ENCODE data around the gene INO80C.

- PRO-cap = no peak
- RRBS = no CpG with 5 or more reads among the region's 5 CpGs
Measured at GRCh38 chr18:35337157-35337991, 6.8 kb downstream of the ZNF24 start.

DNA sequence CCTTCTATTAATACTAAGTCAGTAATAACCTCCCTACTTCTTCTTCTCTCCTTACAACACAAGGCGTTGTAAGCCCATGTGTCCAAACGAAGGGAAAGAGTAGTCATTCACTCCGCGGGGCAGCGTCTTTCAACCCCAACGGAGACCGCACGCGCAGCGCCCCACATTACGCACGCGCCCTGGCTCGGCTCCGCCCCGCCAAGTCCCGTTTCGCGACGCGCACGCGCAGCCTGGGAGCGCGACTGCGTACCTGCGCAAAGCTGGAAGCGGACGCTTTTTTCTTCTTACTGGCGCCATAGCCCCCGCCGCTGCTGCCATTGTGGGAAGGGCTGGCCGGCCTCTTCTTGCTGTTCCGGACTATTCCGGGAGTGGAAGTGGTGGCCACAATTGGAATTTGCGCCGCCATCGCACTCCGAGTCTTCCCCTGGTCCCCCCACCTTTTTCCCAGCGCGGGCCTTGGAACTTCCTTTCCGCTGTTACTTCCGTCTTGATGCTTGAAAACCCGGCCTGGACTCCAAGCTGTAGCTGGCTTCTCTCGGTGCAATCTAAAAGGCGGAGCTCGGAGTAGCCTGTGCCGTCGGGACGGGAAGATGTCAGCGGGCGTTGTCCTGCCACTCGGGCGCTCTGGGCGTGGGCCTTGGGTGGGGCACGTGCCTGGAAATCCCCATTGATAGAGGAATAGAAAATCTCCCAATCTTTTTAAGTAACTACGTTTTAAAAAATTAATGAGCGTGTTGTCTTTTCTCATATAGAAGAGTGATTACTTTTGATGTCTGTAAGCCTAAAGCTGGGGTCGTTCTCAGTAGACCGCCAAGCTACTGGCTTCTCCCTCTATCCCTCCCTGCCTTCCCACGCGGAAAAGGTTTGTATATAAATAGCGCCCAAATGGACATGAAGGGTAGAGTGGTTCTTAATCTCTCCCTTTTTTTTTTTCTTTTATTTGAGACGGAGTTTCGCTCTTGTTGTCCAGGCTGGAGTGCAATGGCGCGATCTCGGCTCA lies at the start of gene INO80C:
Gene INO80C, minus strand, starts transcription at position 492 of the 1,000 bp plus-strand sequence.
- PRO-cap = bidirectional peak, plus-strand start at position 229 of the sequence, minus-strand start at position 131 of the sequence; bidirectional peak, plus-strand start at position 615 of the sequence, minus-strand start at position 458 of the sequence
- RRBS = no CpG with 5 or more reads among the region's 68 CpGs

DNA sequence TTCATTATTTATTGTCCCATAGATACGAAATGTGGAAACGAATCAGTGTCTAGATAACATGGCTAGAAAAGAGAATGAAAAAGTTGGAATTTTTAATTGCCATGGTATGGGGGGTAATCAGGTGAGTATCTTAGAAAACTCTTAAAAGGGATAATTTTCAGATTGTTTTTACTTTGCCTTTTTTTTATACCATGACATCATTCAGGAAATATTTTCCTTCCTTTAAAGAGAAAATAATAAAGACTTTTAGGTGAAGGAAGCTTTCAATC lies 121.3 kb downstream of the GALNT1 start:
- PRO-cap = no peak
- RRBS = no CpG with 5 or more reads among the region's 2 CpGs

DNA sequence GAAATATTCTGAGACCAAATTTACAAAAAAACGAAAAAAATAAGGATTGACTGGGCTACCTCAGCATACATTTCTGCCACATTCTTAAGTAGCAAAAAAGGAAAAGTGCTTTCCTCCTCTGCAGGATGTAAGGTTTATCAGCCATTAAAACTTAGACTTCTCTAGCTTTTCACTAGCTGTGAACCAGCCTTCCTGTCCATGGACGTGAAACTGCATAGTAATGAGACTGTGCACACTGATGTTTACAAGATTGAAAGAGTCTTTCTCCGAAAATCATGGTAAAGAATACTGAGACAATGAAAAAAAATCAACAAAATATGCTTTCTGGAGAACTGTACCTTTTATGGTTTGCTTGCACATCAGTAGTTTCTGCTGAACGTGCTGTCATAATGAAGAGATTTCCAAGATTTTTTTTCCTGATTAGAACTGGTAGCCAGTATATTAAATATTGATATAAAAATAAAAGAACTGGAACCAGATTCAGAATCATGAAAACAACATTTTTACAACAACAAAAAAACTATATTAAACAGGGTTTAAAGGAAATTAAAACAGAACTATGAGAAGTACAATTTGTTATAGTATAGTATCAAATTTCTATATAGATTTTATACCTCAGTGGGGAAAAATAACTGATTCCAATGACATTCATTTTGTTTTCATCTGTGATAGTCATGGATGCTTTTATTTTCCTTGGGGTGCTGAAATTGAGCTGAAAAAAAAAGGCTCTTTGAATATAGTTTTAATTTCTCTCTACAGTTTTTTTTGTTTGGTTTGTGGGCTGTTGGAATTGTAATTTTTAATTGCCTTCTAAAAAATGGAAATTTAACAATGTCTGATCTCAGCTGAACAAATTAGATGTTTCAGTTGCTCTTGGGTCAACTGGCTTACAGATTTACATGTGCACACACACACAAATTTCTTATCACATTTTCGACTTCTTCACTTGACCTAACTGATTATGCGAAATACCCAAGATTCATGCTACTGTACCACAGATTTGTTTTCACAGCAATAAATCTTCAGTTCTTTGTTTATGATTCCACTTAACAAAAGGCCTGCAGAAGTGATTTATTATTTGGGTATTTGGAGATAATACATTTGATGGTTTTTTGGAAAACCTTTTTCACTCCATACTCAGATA lies 128.6 kb downstream of the GALNT1 start:
- PRO-cap = no peak
- RRBS = no CpG with 5 or more reads among the region's 6 CpGs

DNA sequence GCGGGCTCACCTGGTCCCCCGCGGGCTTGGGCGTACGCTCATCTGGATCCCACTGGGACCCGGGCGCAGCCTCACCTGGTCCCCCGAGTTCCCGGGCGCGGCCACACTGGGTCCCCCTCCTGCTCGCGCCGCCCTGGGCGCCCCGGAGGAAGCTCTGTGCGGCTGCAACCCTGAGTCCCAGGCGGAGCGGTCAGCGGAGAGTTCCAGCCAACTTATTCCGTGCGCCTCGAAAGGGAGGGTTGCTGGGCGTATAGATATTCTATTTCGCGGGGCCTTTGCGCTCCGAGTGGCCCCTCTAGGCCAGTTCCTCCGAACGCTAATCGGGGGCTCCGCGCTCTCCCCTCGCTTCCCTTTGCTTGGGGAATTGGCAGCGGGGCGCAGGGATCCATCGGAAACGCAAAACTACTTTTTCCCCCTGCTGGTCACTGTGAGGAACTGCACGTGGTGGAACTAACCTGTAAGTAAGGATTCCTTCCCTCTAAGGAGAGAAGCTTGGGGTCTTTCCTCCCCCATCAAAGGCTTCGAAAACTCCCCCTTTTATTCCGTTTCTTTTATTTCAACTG lies 22.2 kb upstream of the C18orf21 start:
- PRO-cap = no peak
- RRBS = 64% methylated on average over 14 of the region's 41 CpGs

GRCh38 chr18:35998465-35999068 lies 26.1 kb downstream of the C18orf21 start:
- PRO-cap = no peak
- RRBS = no CpG with 5 or more reads among the region's 3 CpGs

DNA sequence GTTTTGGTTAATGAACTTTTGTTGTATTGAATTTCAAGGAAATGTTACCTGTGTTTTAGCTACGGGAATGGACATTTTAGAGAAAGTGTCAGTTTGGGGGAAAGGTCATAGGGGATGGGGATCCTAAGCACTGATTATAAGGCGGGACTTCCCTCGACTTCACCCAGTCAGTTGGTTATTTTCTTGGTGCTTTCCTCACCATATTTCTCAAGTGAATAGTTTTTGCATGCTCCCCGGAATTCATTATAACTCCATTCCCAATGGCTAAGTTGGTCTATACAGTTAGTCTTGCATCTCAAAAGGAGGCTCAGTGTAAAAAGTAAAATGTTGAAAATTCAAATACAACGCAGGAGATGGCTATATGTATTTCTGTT lies 763 bp downstream of the ELP2 start:
- PRO-cap = no peak
- RRBS = no CpG with 5 or more reads among the region's 5 CpGs

DNA sequence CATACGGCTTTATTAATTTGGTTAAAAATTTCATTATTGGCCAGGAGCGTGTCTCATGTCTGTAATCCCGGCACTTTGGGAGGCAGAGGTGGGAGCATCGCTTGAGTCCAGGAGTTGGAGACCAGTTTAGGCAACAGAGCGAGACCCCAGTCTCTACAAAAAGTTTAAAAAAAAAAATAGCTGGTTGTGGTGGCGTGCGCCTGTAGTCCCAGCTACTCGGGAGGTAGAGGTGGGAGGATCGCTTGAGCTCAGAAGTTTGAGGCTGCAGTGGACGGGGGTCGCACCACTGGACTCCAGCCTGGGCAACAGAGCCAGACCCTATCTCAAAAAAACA lies 1.1 kb downstream of the ELP2 start:
- PRO-cap = no peak
- RRBS = no CpG with 5 or more reads among the region's 11 CpGs

DNA sequence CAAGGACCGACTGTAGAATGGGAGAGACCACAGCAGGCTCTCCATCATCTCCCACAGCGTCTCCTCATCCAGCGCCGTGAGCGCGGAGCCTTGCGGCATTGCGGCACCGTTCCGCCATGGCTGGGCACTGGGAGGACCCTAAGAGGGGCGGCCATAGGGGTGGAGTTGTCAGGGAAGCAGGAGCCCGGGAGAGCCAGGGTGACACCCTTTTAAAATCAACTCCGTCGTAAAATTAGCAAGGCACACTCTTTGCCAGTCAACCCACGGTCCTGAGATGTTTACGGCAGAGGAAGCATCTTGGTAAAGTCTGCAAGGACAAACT lies 1.6 kb downstream of the ELP2 start:
- PRO-cap = no peak
- RRBS = no CpG with 5 or more reads among the region's 16 CpGs

DNA sequence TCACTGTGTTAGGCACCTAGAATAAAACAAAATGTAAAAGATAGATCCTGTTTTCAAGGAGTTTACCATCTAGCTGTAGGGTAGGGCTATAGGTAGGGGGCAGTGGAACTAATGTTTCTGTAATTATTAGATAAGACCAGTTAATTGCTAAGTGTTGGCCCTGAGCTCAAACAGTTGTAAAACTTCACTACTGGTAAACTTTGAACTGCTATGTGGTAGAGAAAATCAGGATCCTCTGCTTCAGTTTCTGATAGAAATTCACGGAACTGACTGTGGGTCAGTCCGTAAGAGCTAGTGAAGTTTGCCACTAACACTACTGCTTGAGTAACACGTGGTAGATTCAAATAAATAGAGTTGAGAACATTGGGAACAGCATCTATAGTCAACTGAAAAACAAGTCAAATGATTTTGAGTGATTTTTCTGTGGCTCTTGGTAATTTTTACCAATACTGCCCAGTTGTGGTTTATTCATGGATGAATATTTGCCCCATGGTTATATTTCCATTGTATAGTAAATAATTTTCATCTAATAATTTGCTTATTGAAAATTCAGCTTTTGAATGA lies 26.3 kb downstream of the ELP2 start:
- PRO-cap = no peak
- RRBS = no CpG with 5 or more reads among the region's 3 CpGs

- PRO-cap = no peak
- RRBS = no CpG with 5 or more reads among the region's 4 CpGs
Measured at GRCh38 chr18:36156438-36156728, 26.7 kb downstream of the ELP2 start.

DNA sequence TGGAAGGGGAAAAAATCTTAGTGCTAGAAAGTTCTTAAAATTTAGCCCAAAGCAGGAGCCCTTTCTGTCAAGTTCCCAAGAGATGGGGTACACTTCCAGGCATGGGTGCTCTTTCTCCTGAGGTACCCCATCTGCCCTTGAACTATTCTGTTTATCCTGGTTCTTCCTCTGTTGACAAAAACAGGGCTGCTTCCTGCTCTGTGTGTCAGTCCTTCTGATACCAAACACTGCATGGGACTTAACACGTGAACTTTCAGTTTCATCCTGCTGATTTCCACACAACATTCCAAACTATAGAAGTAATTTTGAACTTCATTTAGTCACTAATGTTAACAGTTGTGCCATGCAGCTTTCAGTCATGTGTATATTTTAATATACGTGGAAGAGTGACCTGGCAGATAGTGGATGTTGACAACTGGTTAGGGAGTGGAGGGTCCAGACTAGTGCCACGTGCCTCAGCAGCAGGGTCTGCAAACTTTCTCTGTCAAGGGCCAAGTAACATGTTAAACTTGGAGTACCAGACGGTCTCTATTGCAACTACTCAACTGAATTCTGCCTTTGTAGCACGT lies 200.0 kb downstream of the TPGS2 start:
- PRO-cap = no peak
- RRBS = no CpG with 5 or more reads among the region's 5 CpGs

DNA sequence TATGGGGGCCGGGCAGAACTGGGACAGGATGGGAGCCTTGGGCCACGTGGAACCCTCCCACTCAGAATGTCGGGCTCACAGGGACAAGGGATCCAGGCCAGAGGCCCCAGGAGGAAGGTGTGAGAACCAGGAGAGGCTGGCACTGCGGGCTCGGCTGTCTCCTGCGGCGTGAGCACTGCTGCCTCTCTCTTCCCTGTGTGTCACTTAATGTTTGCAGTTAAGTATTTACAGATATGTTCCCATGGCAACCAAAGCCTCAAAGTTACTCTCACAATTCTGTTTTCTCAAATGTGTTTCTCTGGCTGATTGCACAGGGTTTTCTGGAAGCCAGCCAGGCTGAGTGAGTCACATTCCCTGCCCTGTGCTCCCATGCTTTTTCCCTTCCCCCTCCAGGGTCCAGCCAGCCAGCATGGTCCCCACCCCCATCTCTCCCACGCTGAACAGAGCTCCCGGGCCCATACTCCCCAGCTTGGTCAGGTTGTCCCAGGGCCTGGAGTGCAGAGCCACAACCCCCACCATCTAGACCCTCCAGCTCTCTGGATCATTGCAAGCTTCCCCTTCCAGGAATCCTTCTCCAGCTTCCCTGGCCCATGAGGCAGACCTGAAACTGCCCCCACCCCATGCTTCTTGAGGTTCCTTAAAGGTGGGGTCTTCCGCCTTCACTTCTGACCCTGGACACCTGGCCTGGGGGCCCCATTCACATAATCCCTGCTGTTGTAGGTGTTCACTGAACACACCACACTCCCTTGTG lies 266.0 kb downstream of the CELF4 start:
- PRO-cap = no peak
- RRBS = no CpG with 5 or more reads among the region's 10 CpGs

DNA sequence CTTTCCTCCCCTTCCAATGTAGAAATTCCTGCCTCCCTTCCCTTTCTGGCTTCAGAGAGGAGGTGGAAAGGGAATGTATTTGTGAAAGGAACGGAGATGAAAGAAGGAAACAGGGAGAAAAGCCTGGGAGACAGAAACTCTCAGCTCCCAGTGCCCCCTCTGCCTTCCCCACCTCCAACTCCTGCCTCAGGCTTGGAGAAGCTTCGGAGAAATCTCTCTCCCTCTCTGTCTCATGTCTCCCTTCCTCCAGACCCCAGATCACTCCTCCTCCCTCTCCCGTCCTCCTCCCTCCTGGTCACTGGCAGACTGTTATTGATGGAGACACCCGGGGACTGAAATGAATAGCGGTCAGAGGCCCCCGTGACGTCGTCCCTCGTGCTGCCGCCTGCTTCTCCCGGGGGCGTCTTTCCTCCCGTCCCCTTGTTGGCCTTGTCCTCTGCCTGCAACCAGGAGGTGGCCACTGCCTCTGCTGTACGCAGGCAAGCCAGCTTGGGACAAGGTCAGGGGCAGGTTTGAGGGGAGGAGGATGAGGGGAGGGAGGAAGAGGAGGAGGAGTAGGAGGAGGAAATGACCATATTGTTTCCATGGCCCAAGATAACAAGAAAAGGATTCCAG lies 78.3 kb downstream of the CELF4 start:
- PRO-cap = no peak
- RRBS = 29% methylated on average over 8 of the region's 14 CpGs

DNA sequence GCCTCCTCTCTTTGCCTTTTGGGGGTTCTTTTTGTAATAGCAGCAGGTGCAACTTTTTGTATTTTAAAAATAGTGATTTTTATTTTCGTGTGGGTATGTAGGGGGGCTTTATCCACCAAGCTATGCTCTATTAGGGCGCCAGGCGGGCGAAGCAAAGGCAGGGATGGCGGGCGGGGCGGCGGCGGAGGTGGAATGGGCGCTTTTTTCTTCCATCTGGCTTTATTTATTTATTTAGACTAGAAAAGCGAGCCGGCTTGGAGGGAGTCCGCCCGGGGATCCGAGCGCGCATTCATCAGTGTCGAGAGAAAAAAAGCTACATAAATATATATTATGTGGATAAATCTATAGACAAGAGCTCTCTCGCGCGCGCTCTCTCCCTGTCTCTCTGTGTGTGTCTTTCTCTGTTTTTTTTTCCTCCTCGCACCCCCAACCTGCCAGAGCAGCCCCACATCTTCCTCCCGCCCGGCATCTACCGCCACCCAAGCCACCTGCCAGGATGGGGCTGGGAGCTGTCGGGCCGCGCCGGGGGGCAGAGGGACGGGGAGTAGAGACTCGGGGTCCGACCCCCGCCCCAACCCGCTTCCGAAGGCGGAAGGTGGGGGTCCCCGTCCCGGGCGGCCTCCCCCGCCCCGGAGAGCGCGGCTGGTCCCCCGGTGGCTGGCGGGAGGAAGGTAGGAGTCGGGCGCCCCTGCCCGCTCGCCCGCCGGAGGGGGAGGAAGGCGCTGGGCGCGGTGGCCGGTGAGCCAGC lies 920 bp upstream of the CELF4 start:
- PRO-cap = no peak
- RRBS = 89% methylated on average over 21 of the region's 56 CpGs

- PRO-cap = no peak
- RRBS = no CpG with 5 or more reads among the region's 6 CpGs
Measured at GRCh38 chr18:41997097-41997942, 42.3 kb downstream of the PIK3C3 start.

- PRO-cap = no peak
- RRBS = no CpG with 5 or more reads among the region's 3 CpGs
Measured at GRCh38 chr18:42162694-42162968, 207.6 kb downstream of the PIK3C3 start.

DNA sequence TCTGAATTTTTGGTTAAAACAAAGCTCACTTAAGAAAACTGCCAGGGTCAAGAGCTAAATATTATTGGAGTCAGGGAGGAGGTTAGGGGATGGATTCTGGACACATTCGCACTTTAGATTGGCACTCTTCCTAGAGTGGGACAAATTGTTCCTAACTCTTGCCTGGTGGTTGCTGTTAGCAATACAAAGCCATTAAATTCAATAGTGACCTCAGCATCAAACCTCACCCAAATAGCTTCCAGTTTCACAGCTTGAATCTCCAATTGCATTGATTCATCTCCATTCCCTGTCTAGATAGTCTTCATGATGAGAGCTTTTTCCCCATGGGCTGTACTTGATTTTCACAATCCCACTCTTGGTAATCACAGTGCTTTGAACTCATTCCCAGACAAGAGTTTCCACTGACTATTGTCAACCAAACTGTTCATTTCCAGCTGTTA lies 585.9 kb upstream of the SYT4 start:
- PRO-cap = no peak
- RRBS = no CpG with 5 or more reads among the region's 1 CpG

GRCh38 chr18:44507377-44508339 lies 173.0 kb upstream of the SETBP1 start:
- PRO-cap = no peak
- RRBS = no CpG with 5 or more reads among the region's 7 CpGs

DNA sequence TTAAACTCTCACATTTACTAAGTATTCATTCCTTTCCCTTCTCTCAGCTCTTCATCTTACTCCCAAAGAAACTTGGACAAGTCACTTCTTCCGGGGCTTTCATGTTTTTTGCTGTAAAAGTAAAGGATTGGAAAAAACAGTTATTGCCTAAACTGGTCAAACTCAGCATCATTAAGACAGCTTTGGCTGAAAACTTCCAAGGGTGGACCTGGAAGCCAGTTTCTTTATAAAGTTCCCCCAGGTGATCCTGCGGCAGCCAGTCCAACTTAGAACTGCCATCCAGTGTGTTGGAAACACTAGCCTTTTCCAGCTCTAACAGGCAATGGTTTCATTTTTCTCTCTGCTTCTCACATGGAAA lies 91.2 kb upstream of the SETBP1 start:
- PRO-cap = no peak
- RRBS = no CpG with 5 or more reads among the region's 2 CpGs

All from Caco-2 (cell line).